ENCODE results near the gene TJAP1.

DNA sequence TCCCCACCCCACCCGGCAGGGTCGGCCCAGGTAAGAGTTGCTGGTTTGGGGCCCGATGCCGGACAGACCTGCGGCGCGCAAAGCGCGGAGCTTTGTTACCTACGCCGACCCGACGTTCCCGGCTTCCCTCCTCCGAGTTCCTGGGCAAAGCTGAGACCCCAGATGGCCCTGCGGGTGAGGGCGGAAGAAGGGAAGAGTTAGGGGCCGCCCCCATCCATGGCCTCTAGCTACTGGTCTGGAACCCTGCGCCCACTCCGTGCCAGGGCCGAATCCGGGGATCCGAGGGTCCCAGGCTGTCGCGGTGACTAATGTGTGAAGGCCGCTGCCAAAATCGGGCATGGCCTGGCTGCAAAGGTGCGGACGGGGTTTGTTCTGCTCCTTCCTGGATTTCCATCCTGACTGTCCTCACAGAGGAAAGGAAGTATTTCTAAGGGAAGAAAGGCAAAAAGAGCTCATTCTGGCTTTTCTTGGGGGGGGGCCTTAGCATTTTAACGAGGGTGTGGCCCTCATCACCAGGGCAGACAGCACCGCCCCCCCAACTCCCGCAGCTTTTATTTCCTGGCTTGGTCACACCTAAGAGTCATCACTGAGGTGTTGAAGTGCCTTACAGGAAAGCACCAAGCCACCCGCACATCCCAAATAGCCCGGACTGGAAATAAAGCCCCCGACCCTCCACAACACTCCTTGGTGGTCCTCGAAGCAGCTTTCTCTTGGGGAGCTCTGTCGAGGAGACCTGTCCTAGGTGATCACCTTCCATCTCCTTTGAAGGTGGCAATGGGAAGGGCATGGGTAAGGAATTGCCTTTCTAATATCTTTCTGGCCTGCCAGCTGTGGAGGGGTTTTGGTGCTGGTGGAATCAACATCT, 1.1 kb downstream of the PTK7 start:
- PRO-cap = no peak

GRCh38 chr6:43141931-43142491, 29.1 kb upstream of the SRF start:
- PRO-cap = no peak

DNA sequence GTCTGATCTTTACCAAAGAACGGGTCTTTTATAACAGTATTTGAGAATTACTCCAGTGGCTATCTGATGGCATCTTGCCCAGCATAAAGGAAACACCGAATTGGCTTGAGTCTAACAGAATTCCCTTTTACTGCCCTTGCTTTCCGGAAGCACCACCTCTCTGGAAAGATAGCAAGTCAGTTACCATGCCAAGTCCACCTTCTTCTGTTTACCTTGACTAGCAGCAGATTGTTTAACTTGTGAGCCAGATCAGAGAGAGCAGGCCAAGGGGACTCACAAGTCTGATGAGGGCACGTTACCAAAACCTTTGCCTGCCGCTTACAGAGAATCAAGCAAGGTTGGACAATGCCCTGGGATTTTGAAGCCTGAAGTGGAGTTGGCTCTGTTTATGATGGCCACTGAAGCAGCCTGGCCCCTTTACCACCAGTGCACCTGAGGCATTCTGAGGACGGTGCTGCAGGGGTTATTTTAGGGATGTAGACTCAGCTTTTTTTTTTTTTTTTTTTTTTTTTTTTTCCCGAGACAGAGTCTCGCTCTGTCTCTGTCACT, 20.7 kb upstream of the SRF start:
- PRO-cap = no peak

GRCh38 chr6:43180329-43181012, 1.5 kb upstream of the CUL9 start:
- PRO-cap = no peak

DNA sequence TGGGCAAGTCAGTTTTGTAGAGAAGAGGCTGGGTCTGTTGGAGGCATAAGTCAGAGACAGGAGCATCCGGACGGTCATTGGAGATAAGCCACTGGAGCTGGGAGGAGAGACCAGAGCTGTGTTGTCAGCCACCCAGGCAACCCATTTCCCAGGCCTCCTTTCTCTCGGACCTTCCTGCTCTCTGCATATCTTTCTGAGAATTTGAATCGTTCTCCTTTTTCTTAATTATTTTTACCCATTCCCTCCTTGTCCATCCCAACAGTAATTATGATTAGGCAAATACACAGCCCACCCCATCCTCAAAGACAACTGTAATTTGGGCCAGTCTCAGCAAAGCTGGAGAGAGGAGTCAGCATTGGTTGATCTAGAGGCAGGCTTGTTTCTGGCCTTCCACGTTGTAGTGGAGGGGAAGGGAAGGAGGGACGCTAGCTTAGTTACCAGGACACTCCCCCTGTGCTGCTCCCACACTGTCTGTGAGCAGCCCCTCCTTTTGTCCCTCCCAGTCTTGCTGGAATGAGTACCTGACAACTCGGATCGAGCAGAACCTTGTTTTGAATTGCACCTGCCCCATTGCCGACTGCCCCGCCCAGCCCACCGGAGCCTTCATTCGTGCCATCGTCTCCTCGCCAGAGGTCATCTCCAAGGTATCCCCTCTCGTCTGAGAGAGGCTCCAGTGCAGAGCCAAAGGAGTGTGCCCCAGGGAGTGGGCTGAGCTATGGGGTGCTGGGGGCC, 9.2 kb downstream of the DNPH1 start:
- PRO-cap = no peak

DNA sequence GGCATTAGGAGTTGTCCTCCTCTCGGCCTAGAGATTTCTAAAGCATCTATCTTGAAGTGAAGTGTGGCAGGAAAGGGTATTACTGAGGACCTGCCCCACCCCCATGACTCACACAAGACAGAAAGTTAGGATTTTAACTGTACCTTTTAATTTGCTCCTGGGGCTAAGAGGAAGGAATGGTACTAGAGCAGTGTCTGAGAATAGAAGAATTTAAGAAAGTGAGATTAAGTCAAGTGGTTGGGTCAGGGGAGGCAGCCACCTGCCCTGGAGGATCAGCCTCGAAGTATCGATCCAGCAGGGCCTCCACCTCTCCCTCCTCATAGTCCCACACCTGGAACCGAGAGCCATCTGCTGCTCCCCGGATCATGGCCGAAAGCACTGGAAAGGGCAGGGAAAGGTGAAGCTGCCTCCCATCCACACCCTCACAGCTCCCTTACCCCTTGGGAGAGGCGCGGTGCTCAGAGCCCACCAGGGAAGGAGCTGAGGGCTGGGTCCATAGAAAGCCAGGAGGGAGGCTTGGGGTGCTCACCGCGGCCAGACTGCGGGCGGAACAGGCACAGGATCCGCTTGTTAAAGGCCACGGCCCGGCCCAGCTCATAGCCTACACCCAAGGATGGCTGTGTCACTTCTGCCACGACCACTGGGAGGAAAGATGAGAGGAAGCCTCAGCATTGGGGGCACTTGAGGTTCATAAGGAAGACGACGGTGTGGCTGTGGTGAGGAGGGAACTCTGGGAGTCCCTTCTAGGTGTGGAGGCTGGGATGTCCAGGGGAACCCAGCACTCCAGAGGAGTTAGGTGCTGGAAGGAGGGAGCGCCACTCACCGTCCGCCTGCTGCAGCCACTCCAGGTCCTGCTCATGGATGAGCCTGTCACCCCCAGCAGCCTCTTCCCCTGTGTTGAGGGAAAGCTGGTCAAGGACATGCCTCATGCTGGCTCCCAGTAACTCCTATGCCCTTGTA, 3.5 kb downstream of the DNPH1 start:
- PRO-cap = no peak

DNA sequence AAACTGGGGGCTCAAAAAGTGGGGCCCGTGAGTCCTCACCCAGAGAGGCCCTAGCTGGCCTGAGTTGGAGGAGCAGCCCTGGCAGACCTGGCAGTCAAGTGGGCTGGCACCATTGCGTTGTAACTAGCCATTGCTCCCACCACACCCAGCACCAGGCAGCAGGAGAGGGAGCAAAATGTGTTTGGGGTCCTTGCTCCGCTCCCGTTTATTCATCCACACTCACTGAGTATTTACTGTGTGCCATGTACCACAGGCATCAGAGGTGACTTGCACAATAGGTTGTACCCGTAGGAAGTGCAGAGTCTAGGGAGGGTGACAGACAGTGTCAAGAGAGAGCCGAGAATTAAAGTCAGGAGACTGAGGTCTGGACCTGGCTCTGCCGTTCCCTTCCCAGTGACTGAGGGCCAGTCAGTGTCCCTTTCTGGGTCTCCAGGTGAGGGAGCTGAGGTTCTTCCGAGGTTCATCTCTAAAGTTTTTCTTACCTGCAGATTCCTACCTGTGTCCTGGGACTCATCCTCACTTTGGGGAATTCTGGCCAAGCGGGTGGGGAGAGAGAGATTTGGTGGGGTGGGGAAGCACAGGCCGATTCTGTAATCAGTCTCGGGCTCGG, 22.3 kb downstream of the TTBK1 start:
- PRO-cap = no peak

DNA sequence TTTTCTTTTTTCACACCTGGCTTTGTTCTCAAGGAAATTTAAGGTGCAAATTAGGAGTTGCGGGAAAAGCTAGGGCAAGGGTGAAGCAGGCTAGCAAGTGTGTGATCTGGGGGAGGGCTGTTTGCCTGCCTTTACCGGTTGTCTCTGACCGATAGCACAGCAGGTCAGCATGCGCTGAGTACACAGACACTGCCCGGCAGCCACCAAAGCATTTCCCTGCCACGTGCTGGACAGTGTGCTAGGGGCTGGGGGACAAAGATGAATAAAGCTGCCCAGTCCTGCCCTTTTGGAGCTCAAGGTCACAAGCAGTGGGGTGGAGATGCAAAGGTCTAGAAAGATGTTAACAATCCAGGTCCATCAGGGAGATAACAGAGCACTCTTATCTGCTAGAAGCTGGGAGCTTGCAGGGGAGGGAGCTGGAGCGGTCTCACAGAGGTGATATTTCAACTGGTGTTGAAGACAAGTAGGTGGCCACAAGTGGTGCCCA, 24.4 kb downstream of the TTBK1 start:
- PRO-cap = no peak

GRCh38 chr6:43301427-43302066, 3.5 kb downstream of the SLC22A7 start:
- PRO-cap = no peak

DNA sequence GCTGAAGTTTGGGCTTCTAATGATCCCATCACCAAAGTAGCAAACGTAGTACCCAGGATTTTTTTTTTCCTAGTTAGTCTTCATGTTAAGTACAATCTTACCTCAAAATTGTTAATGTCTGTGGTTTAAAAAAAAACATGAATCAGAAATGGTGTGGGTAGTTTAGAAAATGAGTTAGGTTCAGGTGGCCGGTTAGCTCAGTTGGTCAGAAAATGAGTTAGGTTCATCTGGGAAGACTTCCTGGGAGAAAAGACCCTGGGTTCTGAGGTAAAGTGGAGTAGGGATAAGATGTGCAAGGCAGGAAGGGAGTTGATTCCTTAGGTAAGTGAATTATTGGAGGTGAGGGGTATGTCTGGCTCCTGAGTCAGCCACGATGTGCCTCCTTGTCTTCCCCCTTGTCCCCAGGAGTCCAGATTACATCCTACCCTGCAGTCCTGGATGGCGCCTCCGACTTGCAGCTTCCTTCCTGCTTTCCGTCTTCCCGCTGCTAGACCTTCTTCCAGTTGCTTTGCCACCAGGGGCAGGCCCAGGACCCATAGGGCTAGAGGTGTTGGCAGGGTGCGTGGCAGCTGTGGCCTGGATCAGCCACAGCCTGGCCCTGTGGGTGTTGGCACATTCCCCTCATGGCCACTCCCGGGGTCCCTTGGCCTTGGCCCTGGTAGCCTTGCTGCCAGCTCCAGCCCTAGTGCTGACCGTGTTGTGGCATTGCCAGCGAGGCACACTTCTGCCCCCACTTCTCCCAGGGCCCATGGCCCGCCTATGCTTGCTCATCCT, 4.6 kb downstream of the ABCC10 start:
- PRO-cap = no peak

GRCh38 chr6:43436827-43437494, 9.6 kb downstream of the ABCC10 start:
- PRO-cap = no peak

- PRO-cap = bidirectional peak, plus-strand start at chr6:43477592, minus-strand start at chr6:43477436
Measured at GRCh38 chr6:43477066-43478296, at the start of gene TJAP1. TSS of gene TJAP1 (plus strand) at chr6:43477570.

DNA sequence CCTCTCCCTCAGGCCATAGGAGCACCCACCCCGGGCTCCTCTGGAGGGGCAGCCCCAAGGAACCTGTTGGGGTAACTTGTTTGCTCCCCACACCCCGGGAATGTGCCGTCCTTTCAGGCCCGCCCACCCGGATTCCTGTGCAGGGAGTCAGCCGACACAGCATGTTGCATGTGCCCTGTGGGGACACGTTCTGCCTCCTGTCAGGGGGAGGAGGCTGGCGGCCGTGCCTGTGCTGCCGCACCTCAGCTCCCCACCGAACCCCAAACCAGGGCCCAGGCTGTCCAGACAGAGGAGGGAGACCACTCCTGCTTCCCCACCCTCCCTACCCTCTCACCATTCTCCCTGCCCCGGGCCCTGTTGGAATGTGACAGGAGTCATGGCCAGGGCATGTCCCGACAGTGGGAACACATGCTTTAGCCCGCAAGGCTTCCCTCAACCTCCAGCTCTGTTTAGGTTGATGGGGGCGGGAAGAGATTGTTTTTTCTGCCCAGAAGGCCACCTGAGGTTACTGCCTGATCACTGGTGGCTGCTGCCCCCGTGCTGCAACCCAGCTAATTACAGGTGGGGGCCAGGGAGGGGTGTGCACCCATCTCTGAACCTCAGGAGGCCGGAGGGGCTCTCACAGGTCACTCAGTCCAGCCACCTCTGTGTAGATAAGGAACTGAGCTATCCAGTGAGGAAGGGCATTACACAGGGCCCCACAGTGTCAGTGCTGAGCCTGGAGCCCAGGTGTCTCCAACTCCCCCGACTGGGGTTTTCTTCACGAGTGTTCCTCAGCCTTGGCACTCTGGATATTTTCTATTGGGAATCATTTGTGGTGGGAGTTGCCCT, 13.6 kb downstream of the LRRC73 start:
- PRO-cap = no peak

DNA sequence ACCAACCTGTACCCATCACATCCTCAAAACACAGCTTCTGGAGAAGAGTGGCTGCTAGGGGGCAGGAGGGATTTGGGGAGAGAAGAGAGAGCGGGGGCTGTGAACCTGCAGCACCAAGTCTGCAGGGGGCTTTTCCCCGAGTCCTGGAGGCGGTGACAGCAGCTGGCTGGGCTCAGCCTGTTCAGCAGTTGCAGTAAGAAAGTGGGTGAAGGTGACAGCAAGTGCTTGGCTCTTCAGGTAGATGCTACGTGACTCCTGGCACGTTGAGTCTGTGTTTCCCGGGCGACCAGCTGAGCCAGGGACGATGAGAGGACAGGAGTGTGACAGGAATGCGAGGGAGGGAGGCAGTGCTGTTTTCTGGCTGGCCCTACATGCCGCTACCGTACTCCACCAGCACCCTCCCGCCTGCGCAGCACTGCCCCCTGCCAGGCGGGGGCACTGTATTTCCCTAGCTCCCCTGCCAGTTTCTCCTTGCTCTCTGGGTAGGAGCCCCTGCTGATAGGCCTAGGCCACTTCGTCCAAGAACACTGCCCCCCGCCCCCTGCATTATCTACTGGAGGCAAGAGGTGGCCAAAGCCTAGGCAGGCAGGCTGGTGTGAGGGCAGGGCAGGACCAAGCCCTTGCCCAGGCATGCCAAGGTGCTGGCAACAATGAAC, 19.4 kb downstream of the MRPS18A start:
- PRO-cap = bidirectional peak, plus-strand start at position 580 of the sequence, minus-strand start at position 207 of the sequence

DNA sequence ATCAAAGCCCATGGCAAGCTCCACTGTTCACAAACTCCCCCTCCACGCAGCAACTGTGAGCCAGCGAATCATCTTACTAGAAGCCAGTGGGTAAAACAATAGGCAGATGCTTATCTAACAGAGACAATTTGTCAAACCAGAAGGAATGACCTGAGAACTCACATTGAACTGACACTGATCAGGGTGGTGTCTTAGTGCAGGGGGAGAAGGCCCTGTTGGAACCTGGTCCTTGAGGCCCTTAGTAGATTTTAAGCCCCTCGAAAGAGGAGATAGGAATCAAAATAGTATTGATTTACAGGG, 4.5 kb downstream of the MRPS18A start:
- PRO-cap = no peak

- PRO-cap = no peak
Measured at GRCh38 chr6:43686605-43687419, 779 bp downstream of the MRPS18A start.

- PRO-cap = bidirectional peak, plus-strand start at chr6:43724113, minus-strand start at chr6:43723794
Measured at GRCh38 chr6:43723928-43724327, 36.3 kb upstream of the MRPS18A start.

DNA sequence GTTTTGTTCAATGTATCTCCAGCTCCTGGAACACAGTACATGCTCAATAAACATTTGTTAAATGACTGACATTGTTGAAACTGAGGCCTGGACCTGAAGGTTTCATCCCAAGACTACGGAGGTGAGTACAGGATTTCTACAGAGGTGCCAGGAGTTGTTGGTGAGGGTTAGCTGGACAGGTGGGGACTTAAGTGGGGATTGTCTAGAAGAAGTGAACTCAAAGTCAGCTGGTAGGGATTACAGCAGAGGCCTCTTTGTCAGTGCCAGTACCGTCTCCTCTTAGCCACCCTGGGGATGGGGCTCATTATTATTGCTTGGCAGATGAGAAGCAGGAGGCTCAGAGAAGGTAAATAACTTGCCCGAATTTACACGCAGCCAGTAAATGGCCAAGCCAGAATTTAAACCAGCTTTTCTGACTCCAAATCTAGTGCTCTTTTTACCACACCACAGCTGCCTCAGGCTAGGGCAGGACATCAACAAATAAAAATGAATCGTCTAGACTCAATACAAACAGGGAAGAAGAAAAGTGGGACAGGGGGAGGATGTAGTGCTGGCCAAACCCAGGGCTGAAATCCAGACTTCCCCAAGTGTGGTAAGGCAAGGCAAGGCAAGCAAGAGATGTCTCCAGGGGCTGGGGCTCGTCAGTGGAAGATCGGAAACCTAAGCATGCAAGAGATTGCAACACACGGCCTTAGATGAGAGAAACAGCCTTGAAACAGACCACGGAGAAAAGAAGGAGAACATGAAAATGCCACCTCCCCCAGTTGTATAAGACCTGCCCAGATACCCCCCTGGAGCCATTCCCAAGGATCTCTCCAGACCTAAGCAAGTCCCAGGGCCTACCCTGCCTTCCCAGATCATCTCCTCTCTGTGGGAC, 19.8 kb downstream of the VEGFA start:
- PRO-cap = no peak

- PRO-cap = bidirectional peak, plus-strand start at chr6:43799112, minus-strand start at chr6:43798975
Measured at GRCh38 chr6:43798667-43799476, 28.9 kb downstream of the VEGFA start.

DNA sequence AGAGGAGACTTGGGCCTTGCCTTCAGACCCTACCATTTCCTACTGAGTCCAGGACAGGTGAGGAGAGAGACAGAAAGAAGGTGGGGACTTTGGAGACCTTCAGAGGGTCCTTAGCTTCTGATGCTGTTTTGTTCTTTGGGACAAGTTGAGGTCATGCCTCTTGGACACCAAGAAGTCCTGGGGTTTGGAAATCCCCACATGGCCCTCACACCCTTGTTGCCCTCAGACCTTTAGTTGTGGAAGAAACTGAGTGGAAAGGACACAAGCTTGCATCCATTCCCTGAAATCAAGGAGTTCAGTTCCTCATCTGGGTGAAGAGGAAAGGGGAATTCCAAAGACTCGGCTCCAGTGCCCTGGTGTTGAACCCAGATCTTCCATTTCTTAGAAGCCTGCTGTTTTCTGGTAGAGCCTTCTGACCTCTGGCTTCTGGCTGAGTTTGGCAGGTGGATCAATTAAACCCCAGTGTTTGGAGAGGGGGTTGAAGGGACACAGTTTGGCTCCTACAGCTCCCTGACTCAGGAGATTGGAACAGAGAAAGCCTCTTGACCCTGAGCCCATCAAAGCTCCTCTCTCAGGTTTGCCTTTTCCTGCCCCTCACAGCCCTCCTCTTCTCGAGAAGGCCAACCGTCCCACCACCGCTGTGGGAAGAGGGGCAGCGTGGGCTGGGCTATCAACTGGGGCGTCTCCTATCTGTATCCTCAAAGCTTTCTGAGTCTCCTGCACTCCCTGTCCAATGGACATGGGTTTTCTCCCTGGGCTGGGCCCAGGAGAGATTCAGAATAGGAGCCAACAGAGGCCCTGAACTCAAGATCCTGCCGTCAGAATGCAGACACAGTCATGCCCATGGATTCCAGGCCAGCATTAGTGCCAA, 146.1 kb downstream of the VEGFA start:
- PRO-cap = no peak